Amniotic epithelial cell (primary cell): ENCODE measurements around a stretch of chr12.

DNA sequence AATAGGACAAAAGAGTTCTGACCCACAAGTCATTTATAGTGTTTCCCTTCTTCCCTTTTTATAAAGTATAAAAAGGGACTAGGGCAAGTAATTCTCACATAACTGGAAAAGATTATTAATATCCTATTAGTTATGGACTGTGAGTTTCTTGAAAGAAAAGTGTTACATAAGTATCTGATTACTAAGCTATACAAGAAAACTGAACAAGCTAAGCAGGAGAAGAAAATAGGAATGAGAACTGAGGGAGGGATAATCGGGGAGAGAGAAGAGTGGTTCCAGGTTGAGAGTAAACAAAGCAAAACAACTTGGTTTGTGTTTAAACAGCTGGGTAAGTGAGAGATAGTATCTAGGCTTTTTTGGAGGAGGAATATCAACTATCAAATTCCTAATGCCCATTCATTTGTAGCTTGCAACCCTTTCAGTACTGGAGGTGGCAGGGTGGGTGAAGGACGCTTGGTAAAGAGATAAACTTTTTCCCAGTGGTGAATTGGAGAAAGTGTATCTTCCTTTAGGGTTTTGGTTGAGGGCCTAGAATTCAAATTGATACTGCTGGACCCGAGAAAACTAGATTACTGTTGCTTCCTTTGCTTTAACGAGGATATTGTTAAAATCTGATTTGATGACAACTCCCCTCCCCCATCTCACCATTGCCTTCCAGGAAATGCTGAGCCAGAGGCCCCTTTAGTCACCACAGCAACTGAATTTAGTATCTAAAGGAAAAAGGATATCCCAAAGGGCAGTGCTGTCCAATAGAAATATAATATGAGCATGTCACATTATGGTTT is 1.9 kb upstream of the SLC2A3 start:
- RRBS: no CpG with 5 or more reads among the region's 4 CpGs

DNA sequence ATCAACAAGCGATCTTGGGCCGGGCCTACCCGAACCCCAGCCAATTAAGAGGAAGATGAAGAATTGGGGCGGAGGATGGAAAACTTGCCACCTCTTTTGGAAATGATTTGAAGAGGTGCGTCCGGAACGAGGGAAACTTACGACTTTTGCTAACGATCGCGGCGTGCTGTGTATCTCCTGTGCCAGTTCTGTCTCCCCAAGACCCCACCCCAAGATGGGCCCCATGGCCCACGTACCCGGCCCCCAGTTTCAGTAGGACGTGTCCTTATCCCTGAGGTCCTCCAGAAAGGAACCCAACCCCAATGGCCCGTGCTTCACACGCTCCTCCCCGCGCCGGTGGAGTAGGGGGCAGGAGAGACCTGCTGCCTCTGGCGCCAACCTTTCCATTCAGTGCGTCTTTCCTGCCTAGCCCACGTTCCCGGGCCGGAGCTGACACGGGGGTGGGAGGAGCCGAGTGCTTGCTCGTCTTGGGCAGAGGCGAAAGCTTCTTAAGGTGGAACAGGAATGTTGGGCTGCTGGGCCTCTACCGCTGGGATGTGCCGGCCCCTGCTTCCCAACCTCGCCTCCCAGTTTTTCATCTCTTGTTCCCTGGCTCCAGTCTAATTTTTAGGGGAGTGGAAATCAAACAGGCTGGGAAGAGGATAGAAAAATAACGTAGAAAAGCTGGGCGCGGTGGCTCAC is 5.6 kb upstream of the FOXJ2 start:
- RRBS: 5% methylated on average over 4 of the region's 35 CpGs

GRCh38 chr12:8243088-8243487 is 15.7 kb upstream of the FAM90A1 start:
- RRBS: no CpG with 5 or more reads among the region's 19 CpGs

GRCh38 chr12:8535938-8536243 is 4.8 kb downstream of the CLEC4E start:
- RRBS: no CpG with 5 or more reads among the region's 2 CpGs

DNA sequence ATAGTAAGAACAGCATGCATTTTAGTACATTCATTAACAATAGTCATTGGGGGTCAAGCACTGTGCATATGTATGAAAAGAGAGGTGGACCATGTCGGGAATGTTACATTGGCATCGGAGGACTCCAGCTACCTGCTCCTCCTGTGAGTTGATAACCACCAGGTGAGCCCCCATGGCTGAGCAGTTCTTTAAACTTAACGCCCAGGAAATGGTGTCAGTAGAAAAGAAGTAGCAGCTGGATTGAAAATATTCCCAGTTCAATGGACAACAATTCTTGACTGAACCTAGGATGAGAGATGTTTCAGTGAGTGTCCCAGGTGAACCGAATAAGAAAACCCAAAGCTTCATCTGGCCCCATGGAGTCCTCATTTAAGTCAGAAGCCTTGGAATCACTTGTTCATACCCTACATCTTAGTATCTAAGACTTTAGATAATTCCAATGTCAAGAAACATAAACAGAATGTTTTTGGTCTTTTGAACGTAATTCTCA is 3.7 kb downstream of the CLEC4E start:
- RRBS: no CpG with 5 or more reads among the region's 5 CpGs

- RRBS: no CpG with 5 or more reads among the region's 3 CpGs
Observed at GRCh38 chr12:8629185-8629740, 16.6 kb upstream of the AICDA start.

GRCh38 chr12:8829188-8829471 is 6.7 kb downstream of the A2ML1 start:
- RRBS: no CpG with 5 or more reads among the region's 4 CpGs

GRCh38 chr12:8917370-8917908 is 3.1 kb downstream of the PHC1 start:
- RRBS: no CpG with 5 or more reads among the region's 4 CpGs

- RRBS: no CpG with 5 or more reads among the region's 6 CpGs
Observed at GRCh38 chr12:8950244-8950458, 706 bp upstream of the M6PR start.

- RRBS: no CpG with 5 or more reads among the region's 7 CpGs
Observed at GRCh38 chr12:9027860-9028293, 38.5 kb downstream of the KLRG1 start.

DNA sequence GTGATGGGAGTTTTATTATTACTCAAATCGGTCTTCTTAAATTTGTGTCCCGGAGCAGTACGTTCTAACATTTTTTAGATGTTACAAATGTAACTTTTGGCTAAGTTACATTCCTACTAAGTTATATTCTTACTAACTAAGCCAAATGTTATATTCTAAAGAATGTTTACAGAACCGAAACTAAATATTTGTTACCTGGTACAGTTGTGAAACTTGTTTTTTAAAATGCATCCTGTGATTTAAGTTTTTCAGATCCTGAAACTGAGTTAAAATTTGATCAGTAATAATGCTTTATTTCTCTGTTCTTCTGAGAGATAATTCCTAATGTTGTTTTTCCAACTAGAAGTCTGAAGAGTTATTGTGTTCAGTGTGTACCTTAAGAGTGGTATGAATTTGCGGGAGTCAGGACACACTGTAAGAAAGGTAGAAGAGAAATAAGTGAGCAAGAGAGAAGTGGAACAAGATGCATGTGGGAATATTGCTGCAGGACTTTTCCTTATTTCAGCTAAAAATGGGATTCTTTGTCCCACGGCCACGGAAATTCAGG is 20.5 kb upstream of the CLEC2D start:
- RRBS: no CpG with 5 or more reads among the region's 7 CpGs

DNA sequence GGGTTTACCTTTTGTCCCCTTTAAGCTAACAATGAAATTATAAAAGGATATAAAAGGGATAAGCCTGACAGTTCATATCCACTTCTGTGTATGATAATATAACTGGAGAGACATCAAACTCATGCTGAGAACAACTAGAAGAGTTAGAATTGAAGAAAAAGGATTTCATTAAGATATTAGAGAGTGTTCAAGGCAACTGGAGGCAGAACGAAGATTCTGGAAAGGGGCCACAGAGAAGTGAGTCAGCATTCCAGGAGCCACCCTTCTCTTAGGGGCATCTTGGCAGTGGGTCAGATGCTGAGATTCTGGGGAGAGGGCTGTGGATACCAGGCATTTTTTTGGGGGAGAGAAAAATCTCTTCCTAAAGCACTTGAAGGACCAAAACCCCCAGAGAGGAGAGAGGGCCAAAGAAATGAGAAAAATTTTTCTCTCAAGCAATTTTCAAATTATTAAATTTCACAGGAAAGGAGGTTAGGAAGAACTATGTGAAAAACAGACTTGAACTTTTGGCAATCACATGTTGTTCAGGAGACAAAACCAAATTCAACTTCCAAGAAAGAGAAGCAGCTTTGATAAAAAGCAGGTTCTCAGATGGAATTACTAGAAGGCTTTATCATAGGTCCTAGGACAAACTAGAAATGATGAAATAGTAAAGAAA is 1.3 kb upstream of the CLEC2D start:
- RRBS: no CpG with 5 or more reads among the region's 1 CpG

DNA sequence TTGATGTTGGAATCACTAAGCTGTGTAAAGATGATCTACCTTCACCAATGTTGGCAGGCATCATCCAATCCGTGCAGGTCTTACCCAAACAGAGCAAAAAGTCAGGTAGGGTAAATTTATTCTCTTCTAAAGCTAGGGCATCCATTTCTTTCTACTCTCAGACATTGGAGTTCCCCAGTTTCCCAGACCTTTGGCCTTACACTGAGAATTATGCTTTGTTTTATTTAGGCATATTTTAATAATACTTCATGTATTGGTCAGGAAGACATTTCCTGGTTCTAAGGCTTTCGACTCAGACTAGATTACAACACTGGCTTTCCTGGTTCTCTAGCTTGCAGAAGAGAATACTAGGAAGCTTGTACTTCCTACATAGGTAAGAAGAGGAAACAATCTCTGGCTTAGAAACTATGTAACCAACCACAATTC is 30.3 kb downstream of the CLEC2D start:
- RRBS: no CpG with 5 or more reads among the region's 2 CpGs

DNA sequence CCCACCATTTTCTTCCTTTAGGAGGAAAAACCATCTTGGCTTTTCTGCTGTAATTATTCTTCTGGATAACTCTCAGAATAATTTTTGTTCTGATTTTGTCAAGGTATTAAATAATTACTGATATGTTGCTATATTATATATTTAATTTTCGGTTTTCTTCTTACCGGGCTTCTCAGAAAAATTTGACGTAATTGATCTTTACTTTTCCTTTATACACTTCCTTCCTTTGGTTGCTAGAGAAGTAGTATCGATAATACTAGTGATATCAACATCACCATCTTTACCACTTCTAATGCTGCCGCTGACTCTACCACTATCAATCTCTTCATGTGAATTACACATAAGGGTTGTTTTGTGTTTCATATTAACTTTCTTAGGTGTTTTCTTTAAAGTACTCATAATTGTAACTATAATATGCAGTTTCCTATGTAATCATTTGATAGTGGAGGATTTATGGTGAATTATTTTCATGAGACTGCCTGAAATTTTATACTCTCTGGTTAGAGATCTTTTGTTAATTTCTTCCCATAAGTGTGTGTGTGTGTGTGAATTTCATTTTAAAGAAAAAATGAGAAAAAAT is 30.9 kb upstream of the KLRF1 start:
- RRBS: no CpG with 5 or more reads among the region's 5 CpGs

GRCh38 chr12:9827609-9827932 is 290 bp downstream of the KLRF1 start:
- RRBS: no CpG with 5 or more reads among the region's 3 CpGs

GRCh38 chr12:10153336-10154122 is 18.4 kb downstream of the OLR1 start:
- RRBS: no CpG with 5 or more reads among the region's 46 CpGs

- RRBS: no CpG with 5 or more reads among the region's 12 CpGs
Observed at GRCh38 chr12:10186148-10186906, 7.5 kb downstream of the TMEM52B start.

GRCh38 chr12:10189780-10190146 is 10.9 kb downstream of the TMEM52B start:
- RRBS: no CpG with 5 or more reads among the region's 7 CpGs

DNA sequence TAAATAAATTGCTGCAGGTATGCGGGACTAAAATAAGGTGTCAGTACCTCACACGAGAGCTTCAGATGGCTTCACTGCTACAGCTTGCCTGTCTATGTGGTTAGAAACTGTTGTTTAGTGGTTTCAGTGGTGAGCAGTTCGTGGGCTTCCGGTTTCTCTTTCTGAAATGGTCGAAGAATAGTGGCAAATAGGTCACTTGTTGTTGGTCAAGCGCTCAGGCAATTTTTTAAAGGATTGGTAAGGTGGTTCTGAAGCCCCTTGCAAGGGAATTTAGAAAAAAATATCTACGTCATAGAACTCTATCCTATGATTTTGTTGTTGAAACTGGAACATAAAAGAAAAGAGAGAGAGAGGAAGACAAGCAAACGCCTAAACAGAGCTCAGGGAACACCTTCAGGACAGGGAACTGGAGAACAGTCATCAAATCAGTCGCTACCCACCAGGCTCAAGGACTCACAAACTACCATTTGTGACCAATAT is 31.3 kb downstream of the GABARAPL1 start:
- RRBS: no CpG with 5 or more reads among the region's 9 CpGs